ENCODE measurements around the genes TTC39B, ADAMTSL1, IFNB1 and IFNA21.

- PRO-cap = no peak
Observed at GRCh38 chr9:14647563-14648458, 45.4 kb downstream of the ZDHHC21 start.

DNA sequence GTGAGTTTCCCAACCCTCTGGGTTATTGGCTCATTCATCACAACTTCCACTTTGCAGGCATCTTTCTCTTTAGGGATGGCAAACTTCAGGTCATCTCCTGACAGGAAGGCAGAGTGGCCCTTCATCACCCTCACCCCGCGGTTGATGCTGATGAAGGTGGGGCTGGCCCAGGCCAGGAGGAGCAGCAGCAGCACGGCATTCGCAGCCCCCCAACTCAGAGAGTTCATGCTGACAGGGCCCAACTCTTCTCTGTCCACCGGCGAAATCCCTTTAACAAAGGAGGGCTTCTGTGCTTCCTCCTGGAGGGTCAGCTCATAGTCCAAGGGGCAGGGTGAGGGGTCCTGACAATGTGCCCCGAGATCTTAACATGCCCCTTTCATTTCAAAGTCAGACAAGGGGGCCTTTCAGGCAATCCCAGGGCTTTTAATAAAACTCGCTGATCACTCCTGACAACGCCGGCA is 41.4 kb downstream of the FREM1 start:
- PRO-cap = no peak

GRCh38 chr9:15306798-15307766 is at the start of gene TTC39B:
Gene TTC39B (minus strand): TSS chr9:15307216.
- PRO-cap = bidirectional peak, plus-strand start at chr9:15307494, minus-strand start at chr9:15307347

DNA sequence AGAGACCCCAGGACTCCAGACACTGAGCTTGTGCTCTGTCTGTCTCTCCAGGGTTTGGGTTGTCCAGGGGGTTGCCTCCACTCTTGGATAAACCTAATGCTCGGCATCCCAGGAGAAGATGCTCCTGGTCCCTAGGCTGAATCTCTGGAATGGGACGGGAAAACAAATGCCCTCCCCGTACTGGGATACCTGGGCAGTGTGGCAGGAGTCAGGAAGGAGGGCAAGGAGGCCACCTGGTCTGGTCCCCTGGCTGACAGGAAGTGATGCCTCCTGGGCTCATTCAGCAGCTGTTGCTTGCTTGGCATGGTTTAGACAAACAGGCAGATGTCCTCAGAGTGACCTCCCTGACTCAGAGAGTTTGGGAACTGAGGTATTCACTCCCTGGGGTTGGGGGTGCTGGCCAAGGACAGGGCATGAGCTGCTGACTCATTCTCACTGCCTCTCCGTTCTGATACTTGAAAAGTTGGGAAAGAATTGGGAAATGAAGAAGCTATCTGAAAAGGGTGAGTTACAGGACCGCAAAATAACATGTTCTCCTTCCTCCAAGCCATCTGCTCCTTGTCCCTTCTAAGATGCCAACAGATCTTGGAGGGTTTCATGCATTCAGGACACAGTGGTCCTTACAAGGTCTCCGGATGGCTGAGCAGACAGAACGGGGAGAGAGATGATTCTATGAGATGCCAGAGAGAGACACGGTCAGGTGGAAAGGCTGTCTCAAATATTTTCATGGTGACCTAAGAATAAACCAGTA is 534.6 kb downstream of the BNC2 start:
- PRO-cap = no peak

GRCh38 chr9:16337273-16337864 is 533.1 kb downstream of the BNC2 start:
- PRO-cap = no peak

DNA sequence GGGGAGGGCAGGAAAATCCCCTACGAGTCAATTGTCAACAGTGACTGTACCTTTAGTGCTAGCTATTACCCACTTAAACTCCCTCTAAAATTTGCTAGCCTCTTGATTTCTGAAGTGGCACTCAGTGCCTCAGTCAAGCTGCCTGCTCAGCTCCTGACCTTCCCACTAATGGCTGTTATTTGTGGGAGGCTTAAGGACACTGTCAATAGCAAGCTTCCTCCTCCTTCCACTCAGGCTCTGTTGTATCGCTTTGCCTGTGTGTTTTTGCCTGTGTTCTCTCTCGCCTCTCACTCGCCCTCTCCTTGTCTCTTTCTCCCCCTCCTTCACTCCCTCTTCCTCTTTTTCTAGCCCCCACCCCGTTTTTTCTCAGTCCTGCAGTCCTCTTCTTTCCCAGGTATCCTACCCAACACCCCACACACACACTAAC is 140.8 kb downstream of the BNC2 start:
- PRO-cap = no peak

DNA sequence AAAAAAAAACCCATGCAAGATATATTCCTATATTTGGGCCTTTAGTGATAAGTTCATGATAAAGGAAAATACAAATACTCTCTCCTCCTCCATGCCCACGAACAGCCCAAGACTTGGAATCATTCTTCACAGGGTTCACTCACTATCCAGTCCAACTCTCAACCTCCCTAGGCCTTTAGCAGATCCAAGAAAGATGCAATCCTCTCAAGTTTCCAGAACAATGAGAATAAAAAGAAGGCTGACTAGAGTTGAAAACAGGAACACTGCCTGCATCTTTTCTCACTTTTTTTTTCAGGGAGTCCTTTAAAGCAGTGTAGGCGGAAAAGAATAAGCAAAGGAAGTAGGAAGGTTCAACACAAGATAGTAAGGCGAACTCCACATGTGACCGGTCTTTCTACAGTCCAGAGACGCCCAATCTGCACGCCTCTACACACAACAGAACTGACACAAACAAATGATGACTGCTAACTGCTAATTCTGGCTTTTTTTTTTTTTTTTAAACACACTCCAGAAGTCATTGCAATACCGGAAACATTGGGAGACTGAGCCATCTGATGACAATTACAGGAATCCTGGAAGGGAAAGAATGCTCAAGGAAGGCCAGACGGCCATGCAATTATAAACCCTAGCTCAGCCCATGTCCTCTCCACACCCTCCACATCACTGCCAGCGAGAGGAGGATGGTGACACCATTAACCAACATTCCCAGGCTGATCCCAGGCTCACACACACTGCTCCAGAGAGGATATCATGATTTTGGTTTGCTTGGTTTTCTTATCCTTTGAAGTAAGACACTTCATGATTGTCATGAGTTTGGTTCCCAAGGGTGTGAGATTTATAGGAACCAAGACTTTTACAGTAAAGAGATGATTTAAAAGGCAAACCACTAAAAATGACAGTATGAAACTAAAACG is 75.3 kb downstream of the BNC2 start:
- PRO-cap = no peak

DNA sequence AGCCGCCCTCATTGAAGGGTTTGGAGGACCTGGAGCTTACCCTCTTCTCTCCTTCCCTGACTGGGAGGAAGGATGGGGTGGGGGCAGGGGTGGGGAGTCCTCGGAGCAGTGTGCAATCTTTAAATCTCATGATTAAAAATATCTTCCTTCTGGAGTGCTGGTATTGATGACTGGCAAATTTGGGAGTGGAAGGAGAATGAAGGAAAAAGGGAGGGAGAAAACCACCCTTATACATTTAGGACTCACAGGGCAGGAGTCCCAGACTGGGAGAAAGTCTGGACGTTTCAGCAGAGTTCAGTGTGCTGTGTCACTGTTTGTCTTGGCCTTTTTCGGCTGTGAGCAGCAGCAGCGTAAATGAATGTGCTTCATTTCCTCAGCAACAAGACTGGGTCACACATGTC is 115.3 kb upstream of the BNC2 start:
- PRO-cap = no peak

DNA sequence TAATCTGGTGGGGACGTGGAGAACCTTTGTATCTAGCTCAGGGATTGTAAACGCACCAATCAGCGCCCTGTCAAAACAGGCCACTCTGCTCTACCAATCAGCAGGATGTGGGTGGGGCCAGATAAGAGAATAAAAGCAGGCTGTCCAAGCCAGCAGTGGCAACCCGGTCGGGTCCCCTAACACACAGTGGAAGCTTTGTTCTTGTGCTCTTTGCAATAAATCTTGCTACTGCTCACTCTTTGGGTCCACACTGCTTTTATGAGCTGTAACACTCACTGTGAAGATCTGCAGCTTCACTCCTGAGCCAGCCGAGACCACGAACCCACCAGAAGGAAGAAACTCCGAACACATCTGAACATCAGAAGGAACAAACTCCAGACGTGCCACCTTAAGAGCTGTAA is 61.2 kb upstream of the CNTLN start:
- PRO-cap = no peak

DNA sequence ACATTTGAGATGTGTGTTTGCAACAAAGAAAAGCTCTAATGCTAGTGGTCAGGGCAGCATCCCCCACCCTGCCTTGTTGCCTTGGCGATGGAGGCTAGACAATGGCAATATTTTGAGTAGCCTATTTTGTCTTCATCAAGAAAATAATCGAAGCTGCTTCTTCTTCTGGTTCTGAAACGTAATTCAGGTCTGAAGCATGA is 58.2 kb upstream of the SH3GL2 start:
- PRO-cap = no peak

GRCh38 chr9:18437631-18438148 is 36.3 kb upstream of the ADAMTSL1 start:
- PRO-cap = no peak

GRCh38 chr9:18473625-18474554 is at the start of gene ADAMTSL1:
Gene ADAMTSL1 (plus strand): TSS chr9:18474153.
- PRO-cap = no peak

GRCh38 chr9:19101877-19102798 is 566 bp downstream of the HAUS6 start:
- PRO-cap = no peak

GRCh38 chr9:19376376-19377160 is 3.5 kb downstream of the RPS6 start:
- PRO-cap = no peak

DNA sequence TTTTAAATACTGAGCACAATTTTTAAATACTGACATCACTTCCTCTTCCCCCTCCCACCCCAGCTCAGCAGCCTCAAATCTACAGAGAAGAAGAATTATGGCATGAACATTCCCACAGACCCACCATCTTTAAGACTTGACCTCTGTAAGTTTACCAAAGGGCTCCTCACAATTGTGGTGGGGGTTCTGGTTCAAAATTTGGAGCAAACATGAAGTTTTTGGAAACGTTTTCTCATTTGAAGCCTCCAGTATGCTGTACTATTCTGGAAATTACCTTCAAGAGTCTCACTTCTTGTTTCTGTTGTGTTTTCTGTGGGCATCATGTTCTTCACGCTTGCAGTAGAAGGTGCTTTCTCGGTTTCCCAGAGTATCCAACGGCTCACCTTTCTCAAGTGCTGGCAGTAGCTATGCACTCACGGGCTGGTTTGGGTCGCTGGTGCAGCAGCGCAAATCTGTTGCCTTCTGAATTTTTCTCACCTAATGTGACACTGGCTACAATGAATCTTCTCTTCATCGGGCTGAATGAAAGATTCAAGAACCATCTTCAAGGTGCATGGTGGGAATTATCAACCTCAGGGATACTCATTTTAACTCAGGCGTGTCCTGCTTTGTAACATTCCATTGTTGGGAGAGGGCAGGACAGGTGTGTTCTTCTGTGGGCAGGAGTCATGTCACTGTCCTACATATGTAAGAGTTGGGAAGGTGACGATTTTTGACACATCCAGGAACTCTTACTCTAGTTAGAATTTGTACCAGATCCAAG is 42.9 kb downstream of the ACER2 start:
- PRO-cap = no peak

DNA sequence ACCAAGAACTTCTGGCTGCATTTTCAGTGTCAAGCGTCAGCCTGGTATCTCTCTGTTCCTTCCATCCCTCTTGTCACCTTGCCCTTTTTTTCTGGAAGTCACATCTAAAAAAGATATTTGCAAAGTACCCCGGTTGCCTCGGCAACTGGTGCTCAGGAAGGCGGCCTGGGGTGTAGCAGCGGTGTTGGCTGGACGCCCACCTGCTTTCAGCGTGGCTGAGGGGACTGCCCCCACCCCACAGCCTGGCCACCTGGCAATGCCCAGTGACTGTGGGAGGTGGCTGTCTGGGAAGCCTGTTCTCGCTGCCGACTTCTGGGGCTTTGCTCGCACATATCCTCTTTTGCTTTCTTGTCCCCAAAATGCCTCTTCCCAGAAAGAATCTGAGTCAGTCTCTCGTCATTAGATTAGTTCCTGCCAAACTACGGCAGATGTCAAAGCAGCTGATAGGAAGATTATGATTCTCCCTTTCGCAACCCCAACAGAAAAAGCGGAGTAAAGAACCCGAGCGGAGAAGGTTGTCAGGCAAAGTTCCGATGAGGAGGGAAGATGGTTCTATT is 84.6 kb downstream of the ACER2 start:
- PRO-cap = no peak

DNA sequence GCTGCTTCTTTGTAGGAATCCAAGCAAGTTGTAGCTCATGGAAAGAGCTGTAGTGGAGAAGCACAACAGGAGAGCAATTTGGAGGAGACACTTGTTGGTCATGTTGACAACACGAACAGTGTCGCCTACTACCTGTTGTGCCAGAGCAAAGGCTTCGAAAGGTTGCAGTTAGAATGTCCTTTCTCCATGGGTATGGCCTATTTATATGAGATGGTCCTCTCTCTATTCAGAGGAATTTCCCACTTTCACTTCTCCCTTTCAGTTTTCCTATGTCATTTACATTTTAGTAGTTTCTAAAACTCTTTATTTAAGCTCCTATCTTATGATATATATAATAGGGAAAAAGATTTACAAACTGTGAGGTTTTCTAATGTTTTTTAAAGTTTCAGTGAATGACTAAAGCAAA is at the start of gene IFNB1:
TSS of gene IFNB1 (minus strand) at position 175 of the 406 bp plus-strand sequence.
- PRO-cap = no peak

DNA sequence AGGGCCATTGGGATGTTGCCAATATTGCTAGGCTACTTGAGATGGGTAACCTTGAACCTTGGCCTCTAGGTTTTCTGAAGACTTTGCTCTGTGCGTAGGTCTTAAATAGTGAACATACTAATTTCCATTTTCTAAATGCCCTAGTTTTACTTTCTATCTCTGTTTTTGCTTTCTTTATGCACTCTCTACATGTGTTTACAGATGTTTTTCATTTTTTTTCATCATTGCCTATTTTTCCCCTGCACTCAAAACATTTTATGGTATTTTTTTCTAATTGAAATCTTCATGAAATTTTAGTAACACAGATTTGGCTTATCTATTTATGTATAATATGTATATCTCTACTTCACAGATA is at the start of gene IFNA21:
TSS of gene IFNA21 (minus strand) at position 56 of the 355 bp plus-strand sequence.
- PRO-cap = no peak

GRCh38 chr9:21381671-21382081 is 3.5 kb downstream of the IFNA2 start:
- PRO-cap = no peak

GRCh38 chr9:21905275-21905802 is 69.3 kb downstream of the CDKN2A start:
- PRO-cap = no peak